Sigmoid colon (tissue), 4 donors: ENCODE results near the genes ARFGAP1, COL20A1, KCNQ2 and GMEB2.

DNA sequence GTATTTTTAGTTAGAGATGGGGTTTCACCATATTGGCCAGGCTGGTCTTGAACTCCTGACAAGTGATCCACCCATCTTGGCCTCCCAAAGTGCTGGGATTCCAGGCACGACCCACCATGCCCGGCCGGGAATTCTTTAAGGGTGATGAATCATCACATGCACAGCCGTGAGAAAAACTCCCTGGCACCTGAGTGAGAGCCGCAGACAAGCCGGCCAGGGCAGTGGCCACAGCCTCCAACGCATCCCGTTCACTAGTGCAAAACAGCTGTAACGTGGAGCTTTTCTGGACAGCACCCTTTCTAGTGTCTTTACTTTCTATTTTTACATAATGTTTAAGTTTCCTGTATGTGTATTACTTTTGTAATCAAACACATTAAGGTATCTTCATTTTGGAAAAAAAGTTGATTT, 3.0 kb downstream of the DIDO1 start:
- PRO-cap = unidirectional peak, plus-strand start at position 201 of the sequence
- RAMPAGE, long total RNA, 4 experiments = no peak in any of the 4 experiments

DNA sequence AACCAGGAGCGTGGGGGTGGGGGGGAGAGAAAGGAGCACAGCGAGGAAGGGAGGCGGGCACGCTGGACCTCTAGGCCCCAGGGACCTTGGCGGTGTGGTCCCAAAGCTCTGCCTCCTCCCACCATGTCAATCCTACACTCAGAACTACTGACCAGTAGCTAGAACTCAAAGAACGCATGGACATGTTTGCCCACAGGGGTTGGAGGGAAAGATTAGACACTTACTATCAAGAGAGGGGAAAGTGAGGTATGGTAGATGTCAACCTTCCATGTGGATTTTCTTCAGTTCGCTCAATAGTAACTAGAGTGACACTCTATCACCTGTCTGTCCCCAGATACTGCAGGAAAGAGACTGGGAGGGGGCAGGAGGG, 776 bp upstream of the DIDO1 start:
- PRO-cap = no peak
- RAMPAGE, long total RNA, 4 experiments = start-site peak on the minus strand in 1 of 4 experiments, centred at position 111 of the sequence, 7 reads per replicate

DNA sequence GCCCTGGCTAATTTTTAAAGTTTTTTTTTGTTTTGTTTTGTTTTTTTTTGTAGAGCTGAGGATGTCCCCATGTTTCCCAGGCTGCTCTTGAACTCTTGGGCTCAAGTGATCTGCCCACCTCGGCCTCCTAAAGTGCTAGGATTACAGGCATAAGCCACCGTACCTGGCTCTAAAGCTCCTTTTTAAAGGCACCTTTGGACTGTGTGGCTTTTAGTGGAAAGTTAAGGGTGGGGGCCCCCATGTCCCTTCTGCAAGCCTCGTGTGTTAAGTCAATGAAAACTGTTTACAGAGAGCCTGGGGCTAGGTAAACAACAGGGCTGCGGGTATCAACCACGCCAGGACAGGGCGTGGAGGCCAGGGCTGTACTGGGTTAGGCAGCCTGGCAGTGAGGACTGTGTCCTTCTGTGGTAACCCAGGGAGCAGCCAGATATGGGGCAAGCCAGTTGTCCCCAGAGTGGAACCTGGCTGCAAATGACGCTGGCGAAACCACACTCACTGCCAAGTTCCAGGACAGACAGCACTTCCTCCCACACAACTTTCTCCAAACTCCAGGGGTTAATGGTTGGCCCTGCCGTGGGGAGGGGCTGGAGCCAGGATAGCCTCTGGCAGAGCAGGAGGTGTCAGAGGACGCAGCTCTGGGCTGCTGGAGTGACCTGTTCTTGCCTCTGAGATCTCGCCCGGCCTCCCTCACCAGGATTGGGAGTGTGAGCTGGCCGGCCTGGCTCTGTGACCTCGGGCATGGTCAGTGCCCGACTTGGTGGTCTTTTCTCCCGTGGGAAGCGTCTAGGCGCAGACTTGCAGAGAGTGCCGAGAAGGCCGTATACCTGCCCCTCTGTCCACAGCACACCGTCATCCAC, 3.2 kb downstream of the SLC17A9 start:
- PRO-cap = no peak
- RAMPAGE, long total RNA, 4 experiments = no peak in any of the 4 experiments

DNA sequence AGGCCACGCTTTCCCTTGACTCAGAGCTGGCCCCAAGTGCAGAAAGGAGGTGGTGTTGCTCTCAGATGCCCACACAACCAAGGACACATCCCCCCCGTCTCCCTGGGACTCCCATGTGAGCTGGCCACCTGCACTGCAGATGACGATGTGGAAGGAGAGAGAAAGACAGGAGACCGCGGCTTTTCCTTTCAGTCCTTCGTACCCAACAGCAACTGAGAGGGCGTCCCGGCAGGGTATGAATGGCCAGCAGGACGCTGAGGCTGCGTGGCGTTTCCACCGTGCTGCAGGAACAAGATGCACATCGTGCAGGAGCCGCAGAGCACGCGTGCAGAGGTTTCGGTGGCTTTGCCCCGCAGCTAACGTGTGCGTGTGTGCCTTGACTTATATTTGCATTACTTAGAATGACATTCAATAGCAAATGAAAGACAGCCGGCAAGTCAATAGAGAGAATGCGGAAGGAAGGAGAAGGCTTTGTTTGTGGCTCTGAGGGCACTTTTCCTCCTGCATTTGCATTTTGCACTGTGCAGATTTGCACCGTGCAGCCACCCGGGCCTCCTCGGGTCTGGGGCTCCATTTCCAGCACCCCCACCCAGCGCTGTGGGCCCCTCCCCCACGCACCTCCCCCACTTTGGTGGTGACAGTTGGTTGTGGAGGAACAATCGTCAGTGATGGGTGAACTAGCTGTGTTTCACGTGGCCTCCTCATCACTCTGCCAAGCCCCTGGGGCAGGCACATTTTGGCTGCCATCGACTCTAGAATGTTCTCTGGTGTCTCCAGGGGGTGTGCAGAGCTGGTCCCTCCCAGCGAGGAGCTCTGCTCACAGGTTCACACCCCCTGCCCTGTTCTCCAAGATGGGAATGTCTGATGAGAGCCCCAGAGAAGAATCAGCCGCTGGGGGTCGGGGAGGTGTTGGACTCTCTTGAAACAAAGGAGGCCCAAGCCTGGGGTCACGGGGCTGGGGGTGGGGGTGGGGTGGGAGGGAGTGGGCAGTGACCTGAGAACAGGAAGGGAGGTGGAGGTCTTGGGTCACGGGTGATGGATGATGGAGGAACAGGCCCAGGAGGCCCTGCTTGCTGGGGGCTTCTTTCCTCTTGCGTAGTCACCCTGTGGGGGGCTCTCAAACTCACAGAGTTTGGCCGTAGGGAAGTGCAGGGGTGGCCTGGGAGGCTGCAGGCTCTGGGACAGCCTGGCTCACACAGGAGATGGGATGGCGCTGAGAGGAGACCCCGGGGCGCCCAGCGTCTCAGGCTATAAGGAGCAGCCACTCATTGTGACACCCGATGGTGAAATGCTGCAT, 26.6 kb upstream of the BHLHE23 start:
- PRO-cap = no peak
- RAMPAGE, long total RNA, 4 experiments = no peak in any of the 4 experiments

DNA sequence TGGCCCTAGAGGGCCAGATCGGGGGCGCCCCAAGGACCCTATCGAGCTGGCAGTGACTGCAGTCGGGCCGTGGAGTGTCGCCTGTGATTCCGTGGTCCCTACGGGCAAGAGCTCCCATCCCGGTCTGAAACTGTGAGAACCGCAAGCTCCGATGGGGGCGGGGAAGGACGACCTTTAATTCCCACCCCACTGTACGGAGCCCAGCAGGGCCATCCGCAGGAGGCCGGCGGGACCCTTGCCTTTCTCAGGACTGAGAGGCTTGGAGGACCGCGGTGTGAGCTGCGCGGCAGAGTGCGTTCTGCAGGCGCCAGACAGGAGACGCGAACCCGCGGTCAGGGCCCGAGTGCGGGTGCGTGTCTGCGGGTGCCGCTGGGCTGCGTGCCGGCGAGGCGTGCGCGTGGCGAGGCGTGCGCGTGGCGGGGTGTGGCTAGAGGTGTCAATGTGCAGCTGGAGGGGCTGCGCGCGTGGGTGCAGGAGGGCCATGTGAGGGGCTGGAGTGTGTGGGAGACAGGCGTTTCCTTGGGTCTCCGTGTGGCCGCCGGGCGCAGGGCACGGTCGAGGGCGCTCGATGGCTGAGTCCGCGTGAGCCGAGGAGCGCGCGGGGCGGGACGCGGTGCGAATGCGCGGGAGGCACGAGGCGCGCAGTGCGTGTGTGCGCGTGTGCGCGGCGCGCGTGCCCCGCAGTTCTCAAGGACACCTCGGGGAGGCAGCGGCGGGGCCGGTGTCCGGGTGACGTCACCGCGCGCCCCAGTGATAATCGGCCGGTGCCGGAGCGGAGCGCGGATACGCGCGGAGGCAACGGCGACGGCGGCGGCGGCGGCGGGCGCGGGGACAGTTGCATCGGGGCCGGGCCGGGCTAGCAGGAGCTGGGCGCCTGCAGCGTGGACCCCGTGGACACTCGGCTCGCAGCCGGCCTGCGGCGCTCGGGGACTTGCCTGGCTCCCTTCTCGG, 38.9 kb downstream of the YTHDF1 start:
- PRO-cap = no peak
- RAMPAGE, long total RNA, 4 experiments = no peak in any of the 4 experiments

GRCh38 chr20:63206670-63207300, 9.1 kb downstream of the YTHDF1 start:
- PRO-cap = no peak
- RAMPAGE, long total RNA, 4 experiments = no peak in any of the 4 experiments

DNA sequence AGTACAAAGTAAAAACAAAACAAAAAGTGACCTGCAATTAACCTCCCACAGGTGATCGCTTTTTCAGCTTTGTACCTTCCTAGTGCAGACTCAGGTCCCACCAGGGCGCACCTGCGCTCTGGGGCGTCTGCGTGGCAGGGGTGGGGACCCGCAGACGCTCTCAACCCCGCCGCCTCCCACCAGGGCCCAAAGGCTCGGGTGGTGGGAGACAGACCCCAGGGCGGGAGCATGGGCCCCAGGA, 656 bp upstream of the ARFGAP1 start:
- PRO-cap = no peak
- RAMPAGE, long total RNA, 4 experiments = no peak in any of the 4 experiments

DNA sequence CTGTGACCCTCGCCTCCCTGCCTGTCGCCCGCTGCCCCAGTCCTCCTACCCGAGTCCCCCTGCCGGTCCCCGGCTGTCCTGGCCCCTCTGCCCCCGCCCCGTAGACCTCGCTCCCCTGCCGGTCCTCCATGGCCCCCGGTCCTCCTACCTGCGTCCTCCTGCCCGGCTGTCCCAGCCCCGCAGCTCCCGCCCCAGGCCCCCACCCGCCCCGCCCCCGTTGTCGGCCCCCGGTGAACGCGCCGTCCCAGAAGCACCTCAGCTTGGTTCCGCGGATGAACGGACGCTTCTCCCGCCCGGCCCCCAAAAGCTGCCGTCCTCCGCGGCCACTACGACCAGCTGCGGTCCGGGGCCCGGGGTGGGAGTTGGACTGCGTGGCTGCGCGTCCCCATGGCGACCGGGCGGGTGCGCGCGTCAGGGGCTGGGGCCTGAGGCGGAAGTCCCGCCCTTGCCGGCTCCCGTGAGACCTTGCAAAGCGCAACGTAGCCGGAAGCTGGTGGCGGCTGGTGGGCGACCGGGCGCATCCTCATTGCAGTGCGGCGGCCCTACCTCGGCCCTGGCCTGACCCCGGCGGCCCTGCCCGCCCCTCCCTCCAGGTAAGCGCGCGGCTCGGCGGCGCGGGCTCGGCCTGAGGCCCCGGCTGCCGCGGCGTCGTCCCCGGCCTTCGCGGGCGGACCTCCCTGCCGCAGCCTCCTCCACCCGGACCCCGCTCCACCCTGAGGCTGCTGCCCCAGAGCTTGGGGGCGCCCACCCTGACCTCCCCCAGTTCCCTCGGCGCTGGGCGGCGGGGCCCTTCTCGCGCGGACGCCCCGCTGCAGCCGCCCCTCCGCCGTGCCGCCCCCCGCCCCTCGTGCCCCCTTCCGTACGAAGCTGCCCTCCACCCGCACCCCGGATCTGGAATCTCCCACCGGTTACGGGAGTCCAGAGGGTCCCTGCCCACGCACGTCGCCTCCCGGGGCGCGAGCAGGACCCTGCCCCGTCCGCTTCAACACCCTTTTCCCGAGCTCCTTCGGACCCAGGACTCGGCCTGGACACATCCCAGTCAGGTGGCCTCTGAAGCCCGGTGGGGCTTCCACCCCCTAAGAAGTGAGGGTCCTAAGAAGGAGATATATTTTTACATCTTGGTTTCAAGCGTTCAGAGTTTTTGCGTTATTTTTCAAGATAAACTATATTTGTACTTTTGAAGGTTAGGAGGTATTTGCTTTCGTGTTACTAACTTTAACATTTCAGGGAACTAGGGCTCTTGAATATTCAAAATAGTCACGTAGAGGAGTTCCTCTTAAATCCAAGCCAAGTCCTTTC, at the start of gene ARFGAP1:
Gene ARFGAP1, plus strand, starts transcription at position 486 of the 1,299 bp plus-strand sequence.
- PRO-cap = bidirectional peak, plus-strand start at position 493 of the sequence, minus-strand start at position 404 of the sequence
- RAMPAGE, long total RNA, 4 experiments = start-site peak on the plus strand in 1 of 4 experiments, centred at position 494 of the sequence, 80 reads per replicate

- PRO-cap = no peak
- RAMPAGE, long total RNA, 4 experiments = no peak in any of the 4 experiments
Observed at GRCh38 chr20:63293056-63293482, at the start of gene COL20A1. COL20A1 (plus strand) TSS chr20:63293186.

DNA sequence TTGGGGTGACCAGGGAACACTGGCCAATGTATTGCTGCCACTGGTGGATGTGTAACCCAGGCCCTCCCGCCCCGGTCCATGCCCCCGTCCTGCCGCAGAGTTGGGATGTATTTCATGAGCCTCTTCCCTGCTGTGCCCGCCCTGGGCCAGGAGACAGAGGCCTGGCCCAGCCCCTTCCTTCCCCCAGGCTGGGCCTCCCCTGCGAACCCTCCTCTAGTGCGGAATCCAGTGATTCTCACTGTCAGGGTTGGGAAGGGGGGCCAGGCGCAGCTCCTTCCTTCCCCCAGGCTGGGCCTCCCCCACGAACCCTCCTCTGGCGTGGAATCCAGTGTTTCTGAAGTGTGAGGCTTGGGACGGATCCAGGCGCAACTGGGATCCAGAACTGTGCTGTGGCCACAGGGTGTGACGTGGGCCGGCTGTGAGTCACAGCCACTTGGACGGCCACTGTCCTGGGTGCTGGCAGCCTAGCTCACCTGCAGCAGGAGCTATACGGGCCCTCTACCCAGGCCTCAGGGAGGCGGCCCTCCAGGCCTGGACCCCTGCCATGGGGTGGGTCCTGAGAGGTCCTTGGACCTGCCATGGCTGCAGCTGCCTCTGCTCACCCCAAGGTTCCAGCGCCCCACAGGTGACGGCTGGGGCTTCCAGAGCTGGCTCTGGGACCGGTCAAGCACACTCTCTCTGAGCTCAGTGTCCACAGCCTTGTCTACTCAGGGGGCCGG, 28.3 kb downstream of the COL20A1 start:
- PRO-cap = no peak
- RAMPAGE, long total RNA, 4 experiments = no peak in any of the 4 experiments

GRCh38 chr20:63365154-63365715, 4.1 kb upstream of the CHRNA4 start:
- PRO-cap = no peak
- RAMPAGE, long total RNA, 4 experiments = no peak in any of the 4 experiments

GRCh38 chr20:63379981-63380408, 18.8 kb upstream of the CHRNA4 start:
- PRO-cap = no peak
- RAMPAGE, long total RNA, 4 experiments = no peak in any of the 4 experiments

- PRO-cap = no peak
- RAMPAGE, long total RNA, 4 experiments = no peak in any of the 4 experiments
Observed at GRCh38 chr20:63432592-63432992, 39.9 kb downstream of the KCNQ2 start.

DNA sequence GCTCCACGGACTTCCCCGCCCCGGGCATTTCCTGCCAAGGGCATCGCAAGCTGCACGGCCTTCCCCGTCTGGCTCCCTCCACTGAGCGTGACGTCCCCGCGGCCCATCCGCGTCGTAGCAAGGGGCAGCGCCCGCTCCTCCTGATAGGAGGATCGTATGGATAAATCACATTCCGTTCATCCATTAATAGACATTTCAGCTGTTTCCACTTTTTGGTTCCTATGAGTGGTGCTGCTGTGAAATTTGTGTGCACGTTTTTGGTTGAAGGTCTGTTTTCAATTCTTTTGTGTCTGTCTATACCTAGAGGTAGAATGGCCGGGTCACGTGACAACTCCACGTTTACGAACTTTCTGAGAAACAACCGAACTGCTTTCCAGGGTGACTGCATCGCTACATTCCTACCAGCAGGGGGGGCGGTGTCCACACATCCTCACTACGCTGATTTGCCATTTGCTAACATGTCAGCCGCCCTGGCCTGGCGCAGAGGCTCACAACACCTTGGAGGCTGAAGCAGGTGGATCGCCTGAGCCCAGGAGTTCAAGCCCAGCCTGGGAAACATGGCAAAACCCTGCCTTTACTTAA, 37.7 kb downstream of the KCNQ2 start:
- PRO-cap = no peak
- RAMPAGE, long total RNA, 4 experiments = no peak in any of the 4 experiments

GRCh38 chr20:63472129-63472882, at the start of gene KCNQ2:
KCNQ2 (minus strand) TSS chr20:63472655.
- PRO-cap = no peak
- RAMPAGE, long total RNA, 4 experiments = no peak in any of the 4 experiments

GRCh38 chr20:63500849-63501331, 2.0 kb upstream of the EEF1A2 start:
- PRO-cap = no peak
- RAMPAGE, long total RNA, 4 experiments = no peak in any of the 4 experiments

DNA sequence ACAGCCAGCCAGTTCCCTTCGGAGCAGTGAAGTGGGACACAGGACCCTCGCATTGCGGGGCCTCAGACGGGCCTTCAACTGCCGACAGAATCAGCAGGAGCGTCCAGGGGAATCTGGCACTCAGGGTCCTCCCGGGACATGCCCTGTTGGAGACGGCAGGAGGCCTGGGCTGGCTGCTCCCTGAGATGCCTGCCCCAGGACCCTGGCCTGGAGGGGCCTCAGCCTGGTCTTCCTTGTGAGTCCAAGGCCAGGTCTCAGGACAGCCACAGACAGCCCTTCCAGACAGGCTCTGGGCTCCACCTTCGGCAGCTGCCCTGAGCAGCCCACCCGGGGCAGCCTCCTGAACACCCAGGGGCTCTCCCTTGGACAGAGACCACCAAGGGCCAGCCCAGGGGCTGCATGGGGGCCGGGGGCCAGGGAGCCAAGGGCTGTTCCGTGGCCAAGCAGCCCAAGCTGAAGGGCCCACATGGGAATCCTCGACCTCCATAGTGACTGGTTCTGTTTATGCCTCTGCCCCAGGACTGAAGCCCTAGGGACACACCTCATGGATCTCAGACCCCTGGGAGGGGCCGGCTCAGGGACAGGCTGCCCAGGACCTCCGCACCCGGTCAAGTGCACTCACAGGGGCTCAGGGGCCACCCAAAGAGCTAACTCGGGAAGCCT, 14.7 kb upstream of the HELZ2 start:
- PRO-cap = no peak
- RAMPAGE, long total RNA, 4 experiments = no peak in any of the 4 experiments

DNA sequence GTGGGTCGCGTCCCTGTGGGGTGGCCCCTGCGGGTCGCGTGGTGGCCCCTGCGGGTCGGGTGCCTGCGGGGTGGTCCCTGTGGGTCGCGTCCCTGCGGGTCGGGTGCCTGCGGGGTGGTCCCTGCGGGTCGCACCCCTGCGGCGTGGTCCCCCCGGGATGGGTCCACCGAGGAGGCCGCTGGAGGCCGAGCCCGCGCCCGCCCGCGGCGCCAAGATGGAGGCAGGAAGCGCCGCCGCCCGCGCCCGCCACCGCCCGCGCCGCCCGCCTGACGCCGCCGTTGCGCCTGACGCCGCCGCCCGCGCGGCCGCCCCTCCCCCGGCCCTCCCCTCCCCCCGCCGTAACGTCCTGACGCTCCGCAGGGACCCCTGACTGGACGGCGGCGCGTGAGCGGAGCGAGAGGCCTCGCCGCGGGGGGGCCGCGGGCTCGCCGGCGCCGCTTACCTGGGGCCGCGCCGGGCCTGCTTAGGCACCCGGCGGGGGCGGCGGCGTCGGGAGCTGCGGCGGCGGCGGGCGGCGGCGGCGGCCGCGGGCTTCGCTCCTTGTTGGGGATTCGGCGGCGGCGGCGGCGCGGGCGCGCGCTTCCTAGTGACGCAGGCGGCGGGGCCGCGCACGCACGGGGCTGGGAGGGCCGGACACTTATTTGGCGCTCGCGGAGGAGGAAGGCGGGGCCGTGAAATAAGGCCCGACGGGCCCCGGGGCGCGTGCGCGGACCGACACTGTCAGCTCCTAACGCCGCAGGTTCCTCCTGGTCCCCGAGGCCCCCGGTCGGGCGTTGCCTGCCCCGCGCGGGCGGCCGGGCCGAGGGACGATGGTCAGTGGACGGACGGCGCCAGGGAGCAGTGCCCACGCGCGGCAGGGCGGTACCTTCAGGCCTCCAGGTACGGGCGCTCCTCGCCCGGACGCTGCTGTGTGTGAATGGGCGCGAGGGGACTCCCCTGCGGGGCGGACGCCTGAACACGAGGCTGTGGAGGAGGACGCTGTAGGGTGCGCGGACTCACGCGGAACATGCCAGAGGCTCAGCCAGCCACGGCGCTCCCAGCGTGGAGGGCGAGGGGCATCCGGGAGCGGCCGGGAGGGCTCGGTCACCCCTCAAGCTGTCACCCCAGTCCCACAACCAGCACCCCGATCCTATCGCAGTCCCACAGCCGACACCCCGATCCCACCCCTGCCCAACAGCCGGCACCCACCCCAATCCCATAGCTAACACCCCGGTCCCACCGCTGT, at the start of gene GMEB2:
Gene GMEB2, minus strand, starts transcription at position 588 of the 1,225 bp plus-strand sequence.
- PRO-cap = bidirectional peak, plus-strand start at position 359 of the sequence, minus-strand start at position 268 of the sequence; bidirectional peak, plus-strand start at position 730 of the sequence, minus-strand start at position 562 of the sequence
- RAMPAGE, long total RNA, 4 experiments = start-site peak on the plus strand in 3 of 4 experiments, centred at positions 703 to 709 of the sequence, 15 to 30 reads per replicate

DNA sequence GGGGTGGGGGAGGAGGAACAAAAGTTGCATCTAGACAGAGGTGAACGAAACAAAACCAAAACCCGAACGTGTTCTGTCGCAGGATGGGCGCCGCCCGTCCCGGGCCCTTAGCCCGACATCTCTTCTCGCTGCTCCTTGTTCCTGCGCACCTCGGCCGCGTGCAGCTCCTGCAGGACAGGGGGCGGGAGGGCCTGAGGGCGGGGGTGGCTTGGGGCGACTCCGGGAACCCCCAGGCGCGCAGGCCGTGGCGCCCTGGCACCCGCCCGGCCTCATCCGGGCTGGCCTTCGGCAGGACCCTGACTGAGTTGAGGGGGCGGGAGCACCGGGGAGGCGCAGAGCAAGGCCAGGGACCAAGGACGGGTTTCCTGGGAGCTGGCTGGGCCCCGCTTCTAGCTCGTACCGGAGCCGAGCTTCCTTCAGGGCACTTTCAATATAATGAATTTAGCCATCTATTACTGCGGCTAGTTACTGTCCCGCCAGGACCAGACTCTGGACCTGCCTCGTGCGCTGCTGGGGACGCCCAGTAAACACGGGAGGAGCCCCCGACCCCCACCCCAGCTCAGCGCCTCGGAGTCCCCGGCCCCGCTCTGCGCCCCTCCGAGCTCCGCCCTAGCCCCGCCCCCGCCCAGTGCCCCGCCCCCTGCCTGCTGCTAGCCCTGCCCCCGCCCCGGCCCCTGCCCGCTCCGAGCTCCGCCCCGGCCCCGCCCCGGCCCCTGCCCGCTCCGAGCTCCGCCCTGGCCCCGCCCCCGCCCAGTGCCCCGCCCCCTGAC, 11.8 kb downstream of the STMN3 start:
- PRO-cap = no peak
- RAMPAGE, long total RNA, 4 experiments = no peak in any of the 4 experiments

GRCh38 chr20:63728284-63728907, 8.1 kb upstream of the LIME1 start:
- PRO-cap = no peak
- RAMPAGE, long total RNA, 4 experiments = no peak in any of the 4 experiments